Osteoblast (primary cell): Measurements from ENCODE around the genes AJM1, LCNL1, CLIC3 and TMEM210.

DNA sequence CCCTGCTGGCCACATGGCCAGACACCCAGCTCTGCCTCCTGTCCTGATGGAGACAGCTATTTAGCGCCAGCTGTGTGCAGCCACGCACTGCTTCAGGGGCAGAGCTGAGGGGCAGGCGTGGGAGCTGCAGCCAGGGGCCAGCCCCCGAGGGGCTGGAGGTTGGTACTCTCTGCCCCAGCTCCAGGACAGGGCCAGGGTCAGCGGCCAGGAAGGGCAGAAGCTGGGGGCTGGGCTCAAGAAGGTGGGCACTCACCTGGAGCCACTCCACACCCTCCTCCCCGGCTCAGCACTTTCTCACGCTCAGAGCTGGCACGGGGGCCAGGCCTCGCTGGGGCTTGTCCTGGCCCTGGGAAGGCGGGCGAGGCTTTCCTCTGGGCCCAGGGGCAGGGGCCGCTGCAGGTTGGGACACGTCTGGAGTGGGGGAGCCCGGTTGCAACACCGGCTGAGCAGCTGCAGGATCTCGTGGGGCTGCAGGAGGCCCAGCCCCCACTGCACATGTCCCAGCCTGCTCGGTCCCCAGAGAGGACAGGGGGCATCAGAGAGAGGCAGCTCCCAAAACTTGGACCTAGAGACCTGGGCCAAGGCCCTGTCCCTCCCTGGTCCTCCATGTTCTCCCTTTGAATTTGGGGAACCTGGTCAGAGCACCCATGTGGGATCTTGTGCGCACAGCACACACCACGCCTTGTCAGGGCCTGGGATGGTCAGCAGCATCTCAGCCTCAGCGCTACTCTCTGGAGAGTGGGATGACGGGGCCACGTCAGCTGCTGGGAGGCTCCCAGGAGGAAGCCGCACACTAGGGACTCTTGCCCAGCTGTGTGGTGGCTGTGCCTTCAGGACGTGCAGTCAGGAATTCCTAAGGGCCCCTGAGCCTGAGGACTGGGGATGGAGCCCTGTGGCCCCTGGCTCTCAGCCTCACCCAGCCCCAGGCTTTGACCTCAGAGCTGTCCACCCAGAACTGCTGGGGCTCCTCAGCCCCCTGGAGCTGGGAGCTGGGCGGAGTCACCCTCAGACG is 38.8 kb upstream of the EGFL7 start:
- CAGE, long polyA plus RNA, result no peak
- RRBS, result no CpG with 5 or more reads among the region's 26 CpGs

DNA sequence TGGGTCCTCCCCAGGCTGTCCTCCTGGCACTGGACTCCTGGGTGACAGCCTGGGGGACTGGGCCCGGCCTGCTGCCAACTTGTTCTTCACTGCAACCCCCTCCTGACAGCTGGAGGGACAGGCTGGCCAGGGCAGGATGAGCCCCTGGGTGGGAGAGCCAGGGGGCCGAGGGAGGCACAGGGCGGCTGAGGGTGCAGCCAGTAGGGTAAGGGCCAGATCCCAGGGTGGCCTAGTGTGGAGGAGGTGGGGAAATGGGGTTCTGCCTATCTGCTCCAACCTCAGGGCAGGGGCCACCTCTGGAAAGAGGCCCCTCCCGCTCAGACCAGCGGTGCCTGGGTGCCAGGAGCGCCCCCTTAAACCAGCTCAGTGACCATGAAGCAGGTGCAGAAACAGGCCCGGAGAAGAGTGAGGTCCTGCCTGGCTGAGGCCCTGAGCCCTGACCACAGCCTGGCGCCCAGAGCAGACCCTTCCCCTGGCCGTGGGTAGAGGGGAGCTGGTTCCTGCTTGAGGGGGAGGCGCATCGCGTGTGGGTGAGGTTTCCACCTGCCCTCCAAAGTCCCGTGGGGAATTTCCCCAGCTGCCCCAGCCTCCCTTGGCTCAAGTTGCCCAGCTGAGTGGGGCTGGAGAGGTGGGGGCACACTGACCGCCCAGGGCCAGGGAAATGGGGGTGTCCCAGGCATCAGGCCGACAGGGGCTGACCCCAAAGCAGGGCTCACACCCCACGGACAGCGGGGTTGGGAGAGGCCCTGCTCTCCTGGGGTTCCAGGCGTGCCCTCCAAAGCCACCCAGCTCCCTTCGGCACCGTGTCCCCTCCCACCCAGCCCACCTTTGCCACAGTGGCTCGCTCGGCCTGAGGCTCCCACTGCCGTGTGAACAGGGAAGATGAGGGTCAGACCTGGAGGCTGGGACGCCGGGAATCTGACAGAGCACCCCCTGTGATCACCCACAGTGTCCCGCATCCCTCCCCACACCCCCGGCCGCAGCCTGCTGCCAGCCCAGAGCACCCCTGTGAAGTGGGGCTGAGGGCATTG is 1.2 kb upstream of the EGFL7 start:
- CAGE, long polyA plus RNA, result no peak
- RRBS, result 50% methylated on average over 4 of the region's 28 CpGs

DNA sequence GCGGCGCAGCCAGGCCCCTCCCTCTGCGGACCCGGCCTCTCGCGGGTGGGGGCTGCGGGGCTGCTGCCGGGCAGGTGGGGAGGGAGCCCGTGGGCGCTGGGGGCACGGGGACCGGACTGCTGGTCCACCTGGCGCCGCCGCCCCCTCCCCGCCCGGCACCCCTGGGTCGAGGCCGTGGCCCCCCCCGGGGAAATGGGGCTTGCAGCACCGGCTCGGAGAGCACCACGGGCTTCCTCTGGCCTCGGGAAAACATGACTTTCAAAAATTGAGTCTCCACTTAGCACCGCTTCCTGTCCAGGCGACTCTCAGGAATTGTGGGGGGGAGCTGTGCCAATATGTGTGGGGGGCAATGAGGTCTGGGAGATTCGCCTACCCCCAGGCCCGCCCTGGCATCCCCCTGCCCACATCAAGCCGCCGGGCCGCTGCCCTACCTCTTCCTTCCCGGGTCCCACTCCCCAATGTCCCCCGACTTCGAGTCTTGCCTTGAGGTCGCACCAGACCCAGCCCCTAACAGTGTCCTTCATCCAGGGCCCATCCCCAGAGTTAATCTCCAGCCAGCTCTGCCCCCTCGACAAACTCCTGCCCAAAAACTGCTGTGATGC is 3.7 kb downstream of the EGFL7 start:
- CAGE, long polyA plus RNA, result no peak
- RRBS, result 4% methylated on average over 14 of the region's 36 CpGs

DNA sequence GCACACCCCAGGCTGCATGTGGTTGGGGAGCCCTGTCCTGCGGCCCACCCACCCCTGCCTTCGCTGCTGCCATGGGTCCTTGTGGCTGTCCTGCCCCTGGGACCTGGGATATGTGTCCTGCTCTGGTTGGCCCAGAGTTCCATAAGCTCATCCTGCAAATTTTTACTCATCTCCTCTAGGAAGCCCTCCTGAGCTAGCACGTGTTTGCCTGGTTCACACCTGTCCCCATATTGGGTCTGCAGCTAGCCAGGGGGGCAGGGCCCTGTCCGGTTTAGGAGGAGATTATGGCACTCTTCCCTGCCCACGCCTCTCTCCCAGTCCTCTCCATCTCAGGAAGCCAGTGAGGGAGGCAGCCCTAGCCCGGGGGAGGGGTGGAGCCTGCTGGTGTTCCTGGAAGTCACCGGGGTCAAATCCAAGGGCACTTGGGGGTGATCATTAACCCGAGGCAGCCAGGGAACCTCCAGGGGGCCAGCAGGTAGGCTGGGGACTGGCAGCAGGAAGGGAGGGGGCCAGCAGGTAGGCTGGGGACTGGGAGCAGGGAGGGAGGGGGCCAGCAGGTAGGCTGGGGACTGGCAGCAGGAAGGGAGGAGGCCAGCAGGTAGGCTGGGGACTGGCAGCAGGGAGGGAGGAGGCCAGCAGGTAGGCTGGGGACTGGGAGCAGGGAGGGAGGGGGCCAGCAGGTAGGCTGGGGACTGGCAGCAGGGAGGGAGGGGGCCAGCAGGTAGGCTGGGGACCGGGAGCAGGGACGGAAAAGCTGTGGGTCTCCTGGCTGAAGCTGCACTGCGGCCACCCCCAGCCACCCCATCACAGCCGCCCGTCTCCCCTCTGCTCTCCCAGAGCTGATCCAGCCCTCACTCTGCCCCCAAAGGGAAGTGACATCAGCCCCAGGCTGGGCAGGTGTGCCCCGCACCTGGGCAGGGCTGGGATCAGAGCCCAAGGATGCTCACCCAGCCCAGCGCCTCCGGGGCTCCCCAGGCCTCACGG is 12.1 kb downstream of the AGPAT2 start:
- CAGE, long polyA plus RNA, result no peak
- RRBS, result 70% methylated on average over 2 of the region's 17 CpGs

- CAGE, long polyA plus RNA, result no peak
- RRBS, result no CpG with 5 or more reads among the region's 13 CpGs
These were observed 12.3 kb downstream of the DIPK1B start for GRCh38 chr9:136724410-136725272.

- CAGE, long polyA plus RNA, result no peak
- RRBS, result no CpG with 5 or more reads among the region's 17 CpGs
These were observed 2.6 kb upstream of the TMEM141 start for GRCh38 chr9:136788449-136789114.

- CAGE, long polyA plus RNA, result no peak
- RRBS, result 95% methylated on average over 4 of the region's 24 CpGs
These were observed 14.8 kb upstream of the AJM1 start for GRCh38 chr9:136827213-136828188.

DNA sequence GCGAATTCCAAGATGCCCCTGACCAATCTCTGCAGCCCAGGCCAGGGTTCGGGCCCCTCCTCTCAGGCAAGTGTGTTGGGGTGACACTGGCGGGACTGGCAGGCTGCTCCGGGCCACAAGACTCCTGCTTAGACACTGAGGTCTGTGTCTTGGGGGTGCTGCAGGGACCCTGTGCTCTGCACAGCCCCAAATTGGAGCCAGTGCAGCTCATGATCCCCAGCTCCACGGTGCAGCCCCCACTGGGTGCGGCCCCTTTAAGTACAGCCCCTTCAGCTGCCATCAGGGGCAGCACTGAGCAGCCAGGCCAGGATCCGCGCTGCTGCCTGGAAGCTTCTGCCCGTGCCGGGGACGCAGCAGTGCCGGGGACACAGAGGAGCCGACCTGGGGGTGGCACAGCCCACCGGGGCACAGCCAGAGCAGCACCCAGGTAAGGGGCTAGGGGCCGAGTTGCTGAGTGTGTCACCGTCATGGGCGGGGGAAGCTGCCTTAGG is at the start of gene AJM1:
AJM1 (plus strand) TSS at position 316 of the 491 bp plus-strand sequence.
- CAGE, long polyA plus RNA, result no peak
- RRBS, result 2% methylated on average over 2 of the region's 17 CpGs

DNA sequence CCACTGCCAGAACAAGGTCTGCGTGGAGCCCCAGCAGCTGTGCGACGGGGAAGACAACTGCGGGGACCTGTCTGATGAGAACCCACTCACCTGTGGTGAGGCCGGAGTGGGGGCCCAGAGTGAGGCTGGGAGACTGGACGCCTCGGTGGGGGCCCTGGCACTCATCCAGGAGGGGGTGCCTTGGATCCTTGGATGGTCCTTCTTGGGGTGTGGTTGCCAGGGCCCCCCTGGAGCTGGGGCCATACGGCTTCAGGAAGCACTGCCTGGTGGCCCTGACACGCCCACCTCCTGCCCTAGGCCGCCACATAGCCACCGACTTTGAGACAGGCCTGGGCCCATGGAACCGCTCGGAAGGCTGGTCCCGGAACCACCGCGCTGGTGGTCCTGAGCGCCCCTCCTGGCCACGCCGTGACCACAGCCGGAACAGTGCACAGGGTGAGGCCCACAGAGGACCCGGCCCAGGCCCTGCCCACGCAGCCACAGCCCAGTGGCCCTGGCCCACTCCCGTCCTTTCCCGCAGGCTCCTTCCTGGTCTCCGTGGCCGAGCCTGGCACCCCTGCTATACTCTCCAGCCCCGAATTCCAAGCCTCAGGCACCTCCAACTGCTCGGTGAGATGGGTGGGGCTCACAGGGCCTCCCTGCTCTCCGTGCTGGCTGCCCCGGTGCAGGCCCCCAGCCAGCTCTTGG is 2.2 kb downstream of the MAMDC4 start:
- CAGE, long polyA plus RNA, result no peak
- RRBS, result 50% methylated on average over 9 of the region's 30 CpGs

GRCh38 chr9:136982391-136983172 is at the start of gene LCNL1:
Gene LCNL1, plus strand, starts transcription at chr9:136982993.
- CAGE, long polyA plus RNA, result no peak
- RRBS, result no CpG with 5 or more reads among the region's 17 CpGs

GRCh38 chr9:136994284-136995363 is 1.7 kb downstream of the CLIC3 start:
- CAGE, long polyA plus RNA, result no peak
- RRBS, result 70% methylated on average over 13 of the region's 101 CpGs

DNA sequence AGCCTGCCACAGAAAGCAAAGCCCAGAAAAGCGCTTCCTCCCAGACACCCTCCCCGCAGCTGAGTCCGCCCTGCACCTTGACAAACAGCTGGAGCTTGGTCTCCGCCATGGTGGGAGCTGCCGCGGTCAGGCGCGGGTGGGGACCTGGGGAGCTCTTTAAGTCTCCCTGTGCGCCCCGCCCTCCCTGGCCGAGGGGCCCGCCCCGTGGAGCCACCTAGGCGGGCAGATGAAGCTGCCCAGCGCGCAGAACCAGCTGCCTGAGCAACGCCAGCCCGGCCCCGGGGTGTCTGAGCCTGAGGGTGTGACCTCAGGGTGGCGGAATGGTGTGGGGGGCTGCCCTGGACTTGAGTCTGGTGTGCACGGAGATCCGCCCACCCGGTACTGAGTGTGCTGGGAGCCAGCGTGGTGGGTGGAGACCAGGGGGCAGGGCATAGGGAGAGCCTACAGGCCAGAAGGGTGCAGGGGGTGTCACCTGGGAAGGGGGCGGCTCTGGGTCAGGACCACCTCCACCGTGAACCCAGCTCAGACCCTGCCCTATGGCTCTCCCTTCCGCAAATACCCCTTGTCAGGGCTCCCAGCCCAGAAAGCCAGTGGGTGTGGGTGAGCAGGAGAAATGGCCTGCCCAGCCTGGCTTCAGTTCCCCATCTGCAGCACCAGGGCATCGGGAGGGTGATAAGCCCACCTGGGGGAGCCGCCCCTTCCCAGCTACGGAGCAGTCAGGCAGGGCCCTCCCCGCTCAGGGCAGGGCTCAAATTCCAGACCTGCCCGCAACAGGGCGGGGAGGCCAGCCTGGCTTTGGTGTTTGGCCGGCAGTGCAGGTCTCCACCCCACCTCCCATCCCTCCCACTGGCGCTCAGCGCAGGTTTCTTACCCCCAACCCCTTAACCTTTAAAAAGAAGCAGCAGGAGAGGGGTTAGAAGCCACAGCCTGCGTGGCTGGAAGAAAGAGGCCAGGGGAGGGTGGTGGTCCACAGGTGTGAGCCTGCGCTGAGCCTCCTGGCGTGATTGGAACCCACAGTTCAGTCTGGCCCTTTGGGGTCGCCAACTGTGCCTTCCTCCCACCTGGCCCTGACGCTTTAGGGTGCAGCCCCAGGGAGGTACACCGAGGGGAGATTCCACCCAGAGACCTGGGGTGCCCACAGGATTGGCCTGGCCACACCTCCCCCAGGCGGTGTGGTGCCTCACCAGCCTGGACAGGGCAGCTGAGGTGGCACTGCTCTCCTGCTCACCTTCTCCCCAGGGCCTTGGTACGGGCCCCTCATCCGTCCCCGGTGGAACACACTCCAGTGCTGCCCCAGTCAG is at the start of gene CLIC3:
CLIC3 (minus strand) TSS at position 134 of the 1,301 bp plus-strand sequence.
- CAGE, long polyA plus RNA, result no peak
- RRBS, result 31% methylated on average over 4 of the region's 46 CpGs

DNA sequence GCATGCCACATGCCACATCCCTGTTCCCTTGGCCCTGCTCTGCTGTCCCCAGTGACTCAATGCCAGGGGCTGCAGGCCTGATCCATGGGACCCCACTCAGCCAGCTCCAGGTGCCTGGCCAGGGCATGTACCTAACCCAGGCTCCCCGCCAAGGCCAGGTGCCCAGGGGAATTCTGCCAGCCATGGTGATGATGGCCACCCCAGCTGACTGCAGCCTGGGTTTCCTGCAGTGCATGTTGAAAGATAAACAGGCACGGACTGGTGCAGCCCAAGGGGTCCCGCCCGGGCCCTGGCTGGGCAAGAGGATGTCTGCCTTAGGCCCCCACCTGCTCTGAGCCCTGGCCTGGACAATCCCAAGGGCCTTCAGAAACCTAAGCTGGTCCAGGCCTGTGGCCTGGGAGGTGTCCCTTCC is 1.2 kb downstream of the ABCA2 start:
- CAGE, long polyA plus RNA, result no peak
- RRBS, result no CpG with 5 or more reads among the region's 4 CpGs

DNA sequence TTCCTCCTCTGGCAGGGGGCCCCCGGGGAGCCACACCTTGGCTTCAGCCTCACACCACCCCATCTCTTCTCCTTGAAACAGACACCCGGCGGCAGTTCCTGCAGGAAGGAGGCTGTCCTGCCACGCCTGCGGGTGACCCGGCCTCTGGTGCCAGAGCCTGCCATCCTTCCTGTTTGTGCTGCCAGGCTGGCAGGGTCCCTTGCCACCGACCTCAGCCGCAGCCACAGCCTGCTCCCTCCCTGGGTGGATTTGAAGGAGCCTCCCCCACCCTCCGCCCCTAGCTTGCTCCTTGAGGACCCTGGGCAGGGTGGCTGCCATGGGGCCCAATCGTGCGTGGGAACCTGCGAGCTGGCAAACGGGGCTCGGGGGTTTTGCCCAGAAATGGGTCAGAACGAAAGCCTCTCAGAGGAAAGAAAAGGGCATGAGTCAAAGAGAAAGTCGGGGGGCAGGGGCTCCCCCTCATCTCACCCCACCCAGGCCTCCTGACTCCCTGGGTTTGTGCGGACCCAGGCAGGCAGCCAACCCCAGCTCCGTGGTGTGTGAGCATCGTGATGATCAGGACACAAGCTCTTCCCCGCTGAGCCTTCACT is 2.8 kb upstream of the FUT7 start:
- CAGE, long polyA plus RNA, result no peak
- RRBS, result 22% methylated on average over 6 of the region's 20 CpGs

GRCh38 chr9:137162891-137163684 is 6.8 kb downstream of the LRRC26 start:
- CAGE, long polyA plus RNA, result no peak
- RRBS, result 8% methylated on average over 20 of the region's 64 CpGs

- CAGE, long polyA plus RNA, result no peak
- RRBS, result no CpG with 5 or more reads among the region's 6 CpGs
These were observed at the start of gene TMEM210 for GRCh38 chr9:137171917-137172285. Gene TMEM210, minus strand, starts transcription at chr9:137172056.

DNA sequence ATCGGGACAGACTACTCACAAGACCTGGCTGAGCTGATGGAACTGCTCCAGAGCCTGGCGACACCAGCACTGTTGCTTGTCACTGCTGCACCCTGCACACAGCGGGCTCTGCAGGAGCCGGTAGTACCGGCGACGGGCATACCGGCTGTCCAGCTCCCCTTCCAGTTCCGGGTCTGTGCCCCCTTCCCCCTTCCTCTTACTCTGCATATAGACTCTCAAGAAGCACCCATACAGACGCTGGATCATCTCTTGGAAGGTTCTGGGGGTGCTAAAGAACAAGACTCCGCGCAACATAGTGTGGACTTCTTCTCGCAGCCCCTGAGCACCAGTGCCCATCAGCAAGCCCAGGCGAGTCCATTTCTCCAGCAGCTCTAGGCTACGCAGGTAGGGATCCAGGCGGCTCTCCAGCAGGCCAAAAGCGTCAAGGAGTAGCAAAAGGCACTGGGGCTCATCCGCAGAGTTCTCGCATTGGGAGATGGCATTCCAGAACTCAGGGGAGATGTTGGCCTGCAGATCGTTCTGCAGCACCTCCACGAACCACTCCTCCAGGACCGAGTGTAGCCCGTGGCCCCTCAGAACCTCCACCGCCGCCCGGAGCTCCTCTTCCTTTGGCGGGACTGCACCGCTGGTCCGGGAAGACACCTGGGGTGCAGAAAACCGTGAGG is 766 bp downstream of the ANAPC2 start:
- CAGE, long polyA plus RNA, result no peak
- RRBS, result 0% methylated on average over 3 of the region's 30 CpGs

- CAGE, long polyA plus RNA, result no peak
- RRBS, result 93% methylated on average over 2 of the region's 14 CpGs
These were observed 5.0 kb downstream of the TPRN start for GRCh38 chr9:137195559-137195955.

GRCh38 chr9:137207196-137207714 is 1.8 kb downstream of the NDOR1 start:
- CAGE, long polyA plus RNA, result no peak
- RRBS, result no CpG with 5 or more reads among the region's 8 CpGs

DNA sequence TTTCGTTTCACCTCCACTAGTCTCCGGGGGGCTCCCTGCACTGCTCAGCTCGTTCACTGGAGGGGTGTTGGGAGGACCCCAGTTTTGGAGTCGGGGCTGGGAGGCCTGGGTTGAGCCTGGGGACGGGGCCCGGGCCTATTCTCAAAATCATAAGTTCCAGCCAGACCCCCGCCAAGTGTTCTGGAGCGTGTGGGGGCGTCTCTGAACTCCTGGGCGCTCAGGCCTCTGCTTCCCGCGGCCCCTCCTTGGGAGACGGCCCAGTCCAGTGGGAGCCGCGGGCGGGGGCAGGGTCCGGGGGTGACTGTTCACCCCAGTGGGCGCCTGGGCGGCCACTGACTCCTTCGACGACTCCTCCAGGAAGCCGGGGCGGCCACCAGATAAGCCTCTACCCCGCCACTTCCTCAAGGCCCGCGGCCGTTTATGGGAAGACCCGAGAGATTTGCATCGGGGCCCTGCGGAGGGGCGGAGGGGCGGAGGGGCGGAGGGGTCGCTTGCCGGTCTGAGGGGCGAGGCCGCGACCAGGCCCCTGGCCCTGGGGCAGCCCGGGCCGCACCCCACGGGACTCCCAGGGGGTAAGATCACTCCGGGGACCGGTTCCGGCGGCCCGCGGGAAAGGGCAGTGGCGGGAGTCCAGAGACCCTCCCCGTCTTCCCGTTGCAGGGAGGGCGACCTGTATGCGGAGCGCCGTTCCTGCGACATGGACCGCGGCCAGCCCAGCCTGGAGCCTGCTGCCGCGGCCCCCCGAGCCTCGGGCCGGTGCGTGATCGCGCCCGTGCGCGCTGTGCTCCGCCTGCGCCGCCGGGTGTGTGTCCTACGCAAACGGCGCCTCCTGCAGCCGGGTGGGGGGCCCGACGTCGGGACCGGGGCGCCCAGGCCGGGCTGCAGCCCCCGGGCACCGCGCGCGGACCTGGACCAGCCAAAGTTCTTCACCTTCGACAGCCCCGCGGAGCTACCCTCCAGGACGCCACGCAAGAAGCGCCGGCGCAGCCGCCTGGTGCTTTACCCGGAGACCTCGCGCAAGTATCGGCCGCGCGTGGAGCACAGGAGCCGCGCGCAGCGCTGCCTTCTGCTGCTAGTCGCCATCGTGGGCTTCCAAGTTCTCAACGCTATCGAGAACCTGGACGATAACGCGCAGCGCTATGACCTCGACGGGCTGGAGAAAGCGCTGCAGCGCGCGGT is 856 bp downstream of the TOR4A start:
- CAGE, long polyA plus RNA, result no peak
- RRBS, result 36% methylated on average over 37 of the region's 121 CpGs